Endothelial cell of umbilical vein (primary cell): ENCODE measurements around a stretch of chr5.

DNA sequence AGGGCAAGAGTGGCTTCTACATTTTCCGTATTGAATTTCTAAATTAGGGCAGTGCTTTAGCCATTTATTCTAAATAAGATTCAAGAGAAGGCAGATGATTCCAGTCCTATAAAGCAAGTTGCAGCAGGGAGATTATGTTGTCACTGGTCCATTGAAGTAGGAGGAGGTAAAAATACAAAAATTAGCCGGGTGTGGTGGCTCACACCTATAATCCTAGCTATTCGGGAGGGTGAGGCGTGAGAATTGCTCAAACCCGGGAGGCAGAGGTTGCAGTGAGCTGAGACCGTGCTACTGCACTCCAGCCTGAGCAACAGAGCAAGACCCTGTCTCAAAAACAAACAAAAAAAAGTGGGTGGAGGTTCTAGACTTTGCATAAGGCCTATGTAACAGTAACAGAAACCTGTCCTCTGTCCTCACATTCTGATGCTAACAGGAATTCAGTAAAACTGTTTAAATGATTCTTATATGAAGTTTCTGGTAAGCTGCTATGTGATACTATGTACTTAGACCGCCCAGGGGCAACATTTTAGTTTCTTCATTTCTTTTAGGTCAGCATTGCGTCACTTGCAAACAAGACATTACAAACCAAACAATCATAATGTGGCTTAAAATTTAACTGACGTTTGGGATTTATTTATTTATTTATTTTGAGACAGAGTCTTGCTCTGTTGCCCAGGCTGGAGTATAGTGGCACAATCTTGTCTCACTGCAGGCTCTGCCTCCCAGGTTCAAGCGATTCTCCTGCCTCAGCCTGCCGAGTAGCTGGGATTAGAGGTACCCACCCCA, 44.0 kb downstream of the TENT4A start:
- PRO-cap = no peak
CAGE:
- cytosol, long polyA minus RNA = no peak
- cytosol, long polyA plus RNA = no peak
- long polyA plus RNA = no peak
- nucleus, long polyA minus RNA = no peak
- nucleus, long polyA plus RNA = no peak

GRCh38 chr5:7849614-7850202, 1.2 kb downstream of the CFAP90 start:
- PRO-cap = no peak
CAGE:
- cytosol, long polyA minus RNA = no peak
- cytosol, long polyA plus RNA = no peak
- long polyA plus RNA = no peak
- nucleus, long polyA minus RNA = no peak
- nucleus, long polyA plus RNA = no peak

- PRO-cap = no peak
CAGE:
- cytosol, long polyA minus RNA = no peak
- cytosol, long polyA plus RNA = no peak
- long polyA plus RNA = no peak
- nucleus, long polyA minus RNA = no peak
- nucleus, long polyA plus RNA = no peak
Observed at GRCh38 chr5:8060632-8061199, 191.8 kb downstream of the MTRR start.

- PRO-cap = no peak
CAGE:
- cytosol, long polyA minus RNA = no peak
- cytosol, long polyA plus RNA = no peak
- long polyA plus RNA = no peak
- nucleus, long polyA minus RNA = no peak
- nucleus, long polyA plus RNA = no peak
Observed at GRCh38 chr5:9060540-9060862, 485.4 kb downstream of the SEMA5A start.

GRCh38 chr5:9456391-9456911, 89.4 kb downstream of the SEMA5A start:
- PRO-cap = no peak
CAGE:
- cytosol, long polyA minus RNA = no peak
- cytosol, long polyA plus RNA = no peak
- long polyA plus RNA = no peak
- nucleus, long polyA minus RNA = no peak
- nucleus, long polyA plus RNA = no peak

- PRO-cap = no peak
CAGE:
- cytosol, long polyA minus RNA = no peak
- cytosol, long polyA plus RNA = no peak
- long polyA plus RNA = no peak
- nucleus, long polyA minus RNA = no peak
- nucleus, long polyA plus RNA = no peak
Observed at GRCh38 chr5:9547401-9548181, 1.7 kb upstream of the SEMA5A start.

- PRO-cap = no peak
CAGE:
- cytosol, long polyA minus RNA = no peak
- cytosol, long polyA plus RNA = no peak
- long polyA plus RNA = no peak
- nucleus, long polyA minus RNA = no peak
- nucleus, long polyA plus RNA = no peak
Observed at GRCh38 chr5:9720731-9721214, 90.6 kb upstream of the TAS2R1 start.

DNA sequence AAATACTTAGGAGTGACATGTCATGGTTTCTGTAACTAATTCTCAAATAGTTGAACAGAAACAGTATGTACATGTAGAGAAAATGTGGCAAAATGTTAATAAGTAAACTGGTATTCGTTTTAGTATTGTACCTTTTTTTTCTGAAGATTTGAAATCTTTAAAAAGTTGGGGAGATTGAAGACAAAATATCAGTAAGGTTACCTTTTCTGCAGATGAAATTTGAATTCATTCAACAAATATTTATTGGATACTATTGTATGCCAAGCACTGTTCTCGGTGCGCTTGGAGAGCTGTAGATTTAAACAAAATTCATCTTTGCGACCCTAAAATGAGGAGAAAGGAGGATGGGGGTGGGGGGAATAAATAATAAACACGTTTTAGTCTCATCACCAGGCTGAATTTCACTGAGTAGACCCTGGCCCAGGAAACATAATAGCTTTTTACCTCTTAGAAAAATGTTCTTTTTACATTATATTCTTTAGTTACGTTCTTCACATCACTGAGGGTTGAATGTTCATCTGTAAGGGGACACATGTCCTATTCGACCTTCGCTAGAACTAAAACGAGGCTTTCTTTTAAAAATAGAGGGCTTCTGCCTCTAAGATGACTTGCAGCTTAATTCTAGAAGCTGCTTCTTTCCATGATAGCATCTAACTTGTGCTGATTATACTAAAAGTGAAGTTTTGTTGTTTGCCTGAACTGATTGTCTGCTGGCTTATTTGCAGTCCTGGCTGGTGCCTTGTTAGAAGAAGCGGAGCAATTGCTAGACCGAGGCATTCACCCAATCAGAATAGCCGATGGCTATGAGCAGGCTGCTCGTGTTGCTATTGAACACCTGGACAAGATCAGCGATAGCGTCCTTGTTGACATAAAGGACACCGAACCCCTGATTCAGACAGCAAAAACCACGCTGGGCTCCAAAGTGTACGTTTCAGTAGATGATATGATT, 5.4 kb downstream of the CCT5 start:
- PRO-cap = no peak
CAGE:
- cytosol, long polyA minus RNA = no peak
- cytosol, long polyA plus RNA = no peak
- long polyA plus RNA = no peak
- nucleus, long polyA minus RNA = no peak
- nucleus, long polyA plus RNA = no peak

DNA sequence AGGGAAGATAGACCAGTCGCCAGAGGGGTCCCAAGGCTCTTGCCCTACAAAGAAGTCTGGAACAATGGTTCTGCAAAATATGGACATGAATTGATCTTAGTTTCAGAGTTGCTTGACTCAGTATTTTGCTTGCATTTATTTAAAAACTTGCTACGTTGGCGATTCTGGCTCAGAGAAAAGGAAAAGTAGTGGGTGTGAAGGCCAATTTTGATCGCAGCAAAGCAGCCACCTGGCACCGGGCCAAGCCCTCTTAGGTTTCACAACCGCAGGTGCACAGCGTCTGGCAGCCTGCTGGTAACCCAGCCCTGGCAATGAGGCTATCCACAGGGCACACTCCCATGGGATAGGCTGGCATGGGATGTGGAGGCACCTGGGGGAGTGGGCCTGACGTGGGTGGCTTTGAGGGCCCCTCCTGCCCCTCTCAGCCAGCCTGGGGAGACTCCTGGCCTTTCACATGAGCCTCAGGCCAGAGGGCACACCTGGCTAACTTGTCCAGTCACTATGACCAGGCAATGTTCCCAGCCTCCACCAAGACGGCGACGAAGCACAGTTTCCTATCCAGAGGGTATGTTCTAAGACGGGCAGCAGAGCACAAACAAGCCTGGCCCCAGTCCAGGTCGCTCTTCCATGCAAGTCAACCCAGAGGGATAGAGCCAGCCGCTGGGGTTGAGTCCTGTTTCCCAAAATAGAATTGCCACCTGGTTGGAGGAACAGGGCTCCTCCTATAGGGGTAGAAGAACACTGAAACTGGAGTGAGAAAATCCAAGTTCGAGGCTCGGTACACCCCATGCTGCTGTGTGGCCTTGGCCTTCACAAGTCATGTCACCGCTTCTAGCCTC, 19.0 kb downstream of the CMBL start:
- PRO-cap = no peak
CAGE:
- cytosol, long polyA minus RNA = no peak
- cytosol, long polyA plus RNA = no peak
- long polyA plus RNA = no peak
- nucleus, long polyA minus RNA = no peak
- nucleus, long polyA plus RNA = no peak

DNA sequence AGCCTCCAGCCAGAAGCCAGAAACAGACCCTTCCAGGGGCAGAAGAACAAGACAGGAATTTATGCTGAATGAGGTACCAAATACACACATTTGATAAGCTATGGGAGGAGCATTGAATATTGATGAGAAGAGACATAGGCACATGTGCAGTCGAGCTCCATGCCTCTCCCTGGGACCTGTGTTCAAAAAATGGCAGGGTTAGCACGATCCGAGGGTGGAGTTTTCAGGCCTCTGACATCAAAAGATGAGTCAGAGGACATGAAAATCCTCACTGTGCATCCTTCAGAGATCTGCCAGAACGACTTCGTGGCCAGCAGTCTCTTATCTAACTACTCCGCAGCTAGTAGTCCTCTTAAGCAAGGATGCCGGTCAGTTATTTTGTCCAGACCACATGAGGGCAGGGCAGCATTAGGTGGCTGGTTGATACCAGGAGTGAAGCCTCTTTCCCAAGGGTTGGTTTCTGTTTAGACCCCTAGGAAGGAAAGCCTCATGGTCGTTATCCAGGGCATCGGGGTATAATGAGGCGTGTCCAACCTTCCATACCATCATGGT, 11.6 kb upstream of the CMBL start:
- PRO-cap = no peak
CAGE:
- cytosol, long polyA minus RNA = no peak
- cytosol, long polyA plus RNA = no peak
- long polyA plus RNA = no peak
- nucleus, long polyA minus RNA = no peak
- nucleus, long polyA plus RNA = no peak

GRCh38 chr5:10423002-10423635, 18.6 kb upstream of the ROPN1L start:
- PRO-cap = no peak
CAGE:
- cytosol, long polyA minus RNA = no peak
- cytosol, long polyA plus RNA = no peak
- long polyA plus RNA = no peak
- nucleus, long polyA minus RNA = no peak
- nucleus, long polyA plus RNA = no peak

DNA sequence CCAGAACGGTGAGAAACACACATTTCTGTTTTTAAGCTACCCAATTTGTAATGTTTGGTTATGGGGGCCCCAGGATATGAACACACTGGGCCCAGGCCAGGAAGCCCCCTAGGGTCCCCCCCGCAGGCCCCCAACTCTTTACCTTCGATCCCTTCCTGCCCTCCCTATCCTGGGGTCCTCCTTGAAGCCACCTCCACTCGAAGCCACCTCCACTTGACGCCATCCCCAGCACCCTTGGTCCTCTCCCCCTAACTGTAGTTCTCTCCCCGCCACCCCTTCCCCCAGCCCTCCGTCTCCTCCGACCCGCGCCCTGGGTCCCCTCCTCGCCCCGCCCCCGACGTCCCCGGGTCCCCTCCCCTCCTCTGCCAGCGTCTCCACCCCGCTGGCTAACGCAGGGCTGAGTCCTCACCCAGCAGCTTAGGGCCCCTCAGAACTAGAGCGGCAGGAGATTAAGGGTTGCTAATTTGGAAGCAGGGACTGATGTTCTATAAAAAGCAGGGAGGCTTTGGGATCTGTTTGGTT, 30.7 kb upstream of the ANKRD33B start:
- PRO-cap = no peak
CAGE:
- cytosol, long polyA minus RNA = no peak
- cytosol, long polyA plus RNA = no peak
- long polyA plus RNA = no peak
- nucleus, long polyA minus RNA = no peak
- nucleus, long polyA plus RNA = no peak

DNA sequence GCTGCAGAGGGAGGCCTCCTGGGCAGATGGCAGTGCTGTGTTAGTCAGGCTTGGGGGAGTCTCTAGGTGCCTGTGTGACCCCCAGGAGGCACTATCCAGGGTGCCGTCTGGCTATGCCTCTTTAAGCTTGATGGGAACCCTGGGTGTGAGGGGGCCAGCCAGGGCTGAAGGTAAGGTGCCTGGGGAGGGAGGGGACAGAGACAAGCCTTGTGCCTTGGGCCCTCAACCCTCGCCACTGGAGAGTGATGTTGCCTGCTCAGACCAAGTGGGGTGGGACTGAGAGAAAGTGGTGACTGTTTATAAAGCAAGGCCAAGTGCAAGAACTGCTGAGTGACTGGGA, 11.2 kb upstream of the ANKRD33B start:
- PRO-cap = no peak
CAGE:
- cytosol, long polyA minus RNA = no peak
- cytosol, long polyA plus RNA = no peak
- long polyA plus RNA = no peak
- nucleus, long polyA minus RNA = no peak
- nucleus, long polyA plus RNA = no peak

- PRO-cap = no peak
CAGE:
- cytosol, long polyA minus RNA = no peak
- cytosol, long polyA plus RNA = no peak
- long polyA plus RNA = no peak
- nucleus, long polyA minus RNA = no peak
- nucleus, long polyA plus RNA = no peak
Observed at GRCh38 chr5:10610861-10611796, 47.3 kb downstream of the ANKRD33B start.

DNA sequence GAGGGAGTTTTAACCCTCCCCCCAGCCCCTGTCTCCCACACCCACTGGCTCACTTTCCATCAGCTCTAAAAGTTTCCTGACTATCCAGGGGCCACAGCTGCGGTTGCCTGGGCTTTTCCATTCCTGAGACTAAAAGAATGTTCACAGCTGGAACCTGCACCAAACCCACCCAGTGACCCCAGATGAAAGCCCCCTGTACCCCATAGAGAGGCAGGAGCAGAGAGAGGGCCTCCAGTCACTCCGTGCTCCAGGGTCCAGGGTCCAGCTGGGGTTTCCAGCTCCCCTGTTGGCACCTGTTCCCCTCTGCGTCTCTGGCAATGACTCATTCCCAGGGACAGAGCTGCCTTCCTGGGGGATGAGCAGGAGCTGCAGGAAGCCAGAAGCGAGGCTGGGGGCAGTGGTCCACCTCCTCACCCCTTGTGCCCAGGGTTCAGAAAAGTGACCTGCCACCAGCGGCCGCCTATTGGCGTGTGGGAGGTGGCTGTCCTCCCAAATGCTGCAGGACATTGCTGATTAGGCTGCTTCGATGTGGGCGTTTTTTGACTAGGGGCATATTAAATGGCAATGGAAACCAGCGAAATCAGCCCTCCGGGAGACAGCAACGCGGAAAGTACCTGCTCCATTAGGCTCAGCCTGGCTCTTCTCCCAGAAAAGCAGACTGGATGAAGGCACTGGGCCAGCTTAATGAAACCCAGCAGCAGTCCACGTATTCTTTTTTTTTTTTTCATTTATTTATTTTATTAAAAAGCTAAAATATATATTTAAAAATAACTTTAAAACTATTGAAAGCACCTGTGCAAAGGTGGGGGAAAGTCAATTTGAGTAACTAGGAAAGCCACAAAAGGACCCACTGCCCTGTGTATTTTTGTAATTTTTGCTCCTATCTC, 97.4 kb downstream of the DAP start:
- PRO-cap = no peak
CAGE:
- cytosol, long polyA minus RNA = no peak
- cytosol, long polyA plus RNA = no peak
- long polyA plus RNA = no peak
- nucleus, long polyA minus RNA = no peak
- nucleus, long polyA plus RNA = no peak

GRCh38 chr5:10699117-10699836, 61.8 kb downstream of the DAP start:
- PRO-cap = no peak
CAGE:
- cytosol, long polyA minus RNA = no peak
- cytosol, long polyA plus RNA = no peak
- long polyA plus RNA = no peak
- nucleus, long polyA minus RNA = no peak
- nucleus, long polyA plus RNA = no peak

- PRO-cap = no peak
CAGE:
- cytosol, long polyA minus RNA = no peak
- cytosol, long polyA plus RNA = no peak
- long polyA plus RNA = no peak
- nucleus, long polyA minus RNA = no peak
- nucleus, long polyA plus RNA = no peak
Observed at GRCh38 chr5:10702203-10702596, 58.8 kb downstream of the DAP start.

DNA sequence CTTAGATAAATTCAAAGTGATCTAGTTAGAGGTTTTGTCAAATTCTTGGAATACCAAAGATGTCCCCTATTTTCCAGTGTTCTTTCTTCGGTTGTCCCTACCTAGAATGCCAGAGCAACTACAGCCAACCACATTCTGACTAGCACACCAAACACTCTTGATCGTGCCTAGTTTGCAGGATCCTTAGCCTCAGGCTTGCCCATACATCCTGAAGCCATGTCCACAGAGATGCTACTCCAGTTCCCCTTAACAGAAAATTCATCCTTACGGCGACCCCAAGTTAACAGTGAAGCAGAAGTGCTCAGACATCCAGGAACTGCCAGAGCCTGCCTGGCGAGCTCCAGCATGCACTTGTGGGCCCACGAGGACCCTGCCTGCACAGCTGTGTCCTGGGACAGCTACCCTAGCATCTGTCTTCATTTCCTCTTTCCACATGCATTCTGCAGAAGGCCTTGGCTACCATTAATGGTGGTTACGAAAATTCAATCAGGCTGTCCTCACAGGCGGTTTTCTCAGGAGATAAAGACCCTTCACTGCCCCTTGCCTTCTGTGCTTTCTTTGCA, 31.4 kb downstream of the DAP start:
- PRO-cap = no peak
CAGE:
- cytosol, long polyA minus RNA = no peak
- cytosol, long polyA plus RNA = no peak
- long polyA plus RNA = no peak
- nucleus, long polyA minus RNA = no peak
- nucleus, long polyA plus RNA = no peak

DNA sequence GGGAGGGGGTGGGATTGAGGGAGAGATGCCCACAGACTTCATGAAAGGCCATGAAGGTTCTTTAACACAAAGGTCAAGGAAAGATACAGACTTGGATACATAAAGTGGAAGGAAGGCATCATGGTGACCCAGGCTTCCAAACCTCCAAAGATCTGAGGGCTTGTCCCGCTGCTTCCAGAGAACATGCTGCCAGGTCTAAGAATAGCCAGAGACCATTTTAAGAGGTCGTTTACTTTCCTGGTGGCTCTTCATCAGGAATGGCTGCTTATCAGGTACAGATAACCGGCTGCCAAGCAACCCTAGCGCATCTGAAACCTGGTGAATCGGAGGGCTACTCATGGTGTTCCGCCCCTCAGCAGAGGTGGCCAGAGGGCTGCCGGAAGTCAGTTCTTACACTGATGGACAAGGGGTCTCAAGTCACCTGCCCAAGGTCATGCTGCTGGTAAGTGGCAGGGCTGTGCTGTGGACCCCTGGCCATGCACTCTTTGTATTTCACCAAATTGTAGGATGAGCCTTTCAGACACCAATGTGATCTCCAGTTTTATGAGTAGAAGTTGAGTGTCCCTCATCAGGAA, 251.3 kb upstream of the DAP start:
- PRO-cap = no peak
CAGE:
- cytosol, long polyA minus RNA = no peak
- cytosol, long polyA plus RNA = no peak
- long polyA plus RNA = no peak
- nucleus, long polyA minus RNA = no peak
- nucleus, long polyA plus RNA = no peak

DNA sequence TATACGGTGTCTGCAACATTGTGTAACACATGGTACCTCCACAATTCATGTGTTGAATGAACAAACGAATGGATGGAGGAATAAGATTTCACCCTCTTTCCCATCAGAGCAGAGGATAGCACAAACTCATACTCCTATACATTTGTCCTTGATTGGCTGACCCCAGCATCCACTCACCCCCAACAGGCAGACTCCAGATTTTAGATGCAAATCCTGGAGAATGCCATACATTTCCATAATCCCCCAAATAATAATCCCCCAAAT, 355.0 kb downstream of the CTNND2 start:
- PRO-cap = no peak
CAGE:
- cytosol, long polyA minus RNA = no peak
- cytosol, long polyA plus RNA = no peak
- long polyA plus RNA = no peak
- nucleus, long polyA minus RNA = no peak
- nucleus, long polyA plus RNA = no peak